Osteoblast (primary cell): Measurements from ENCODE around the genes XNDC1N and ARAP1.

- CAGE, long polyA plus RNA = no peak
- RRBS = no CpG with 5 or more reads among the region's 7 CpGs
Measured at GRCh38 chr11:71903378-71903843, 25.0 kb downstream of the XNDC1N start.

GRCh38 chr11:71927863-71928839 lies at the start of gene XNDC1N:
Gene XNDC1N, minus strand, starts transcription at chr11:71928594.
- CAGE, long polyA plus RNA = no peak
- RRBS = no CpG with 5 or more reads among the region's 45 CpGs

DNA sequence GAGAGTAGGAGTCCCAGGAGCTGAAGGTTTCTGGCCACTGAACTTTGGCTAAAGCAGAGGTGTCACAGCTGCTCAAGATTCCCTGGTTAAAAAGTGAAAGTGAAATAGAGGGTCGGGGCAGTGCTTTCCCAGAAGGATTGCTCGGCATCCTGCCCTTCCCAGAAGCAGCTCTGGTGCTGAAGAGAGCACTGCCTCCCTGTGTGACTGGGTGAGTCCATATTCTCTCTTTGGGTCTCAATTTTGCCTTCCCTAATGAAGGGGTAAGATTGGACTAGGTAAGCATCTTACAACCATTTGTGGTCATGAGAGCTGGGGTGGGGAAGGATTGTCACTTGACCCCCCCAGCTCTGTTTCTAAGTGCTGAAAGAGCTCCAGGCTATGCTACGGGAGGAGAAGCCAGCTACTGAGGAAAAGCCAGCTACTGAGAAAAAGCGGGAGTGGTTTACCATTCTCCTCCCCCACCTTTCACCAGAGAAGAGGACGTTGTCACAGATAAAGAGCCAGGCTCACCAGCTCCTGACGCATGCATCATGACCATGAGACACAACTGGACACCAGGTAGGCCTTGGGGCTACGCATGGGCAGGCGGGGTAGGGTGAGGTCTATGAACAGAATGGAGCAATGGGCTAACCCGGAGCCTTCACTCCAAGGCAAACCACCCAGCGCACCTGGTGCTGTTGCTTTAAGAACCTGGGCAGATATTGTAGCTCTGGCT lies 903 bp downstream of the IL18BP start:
- CAGE, long polyA plus RNA = no peak
- RRBS = no CpG with 5 or more reads among the region's 10 CpGs

GRCh38 chr11:72001852-72002786 lies 3.4 kb downstream of the IL18BP start:
- CAGE, long polyA plus RNA = no peak
- RRBS = no CpG with 5 or more reads among the region's 12 CpGs

DNA sequence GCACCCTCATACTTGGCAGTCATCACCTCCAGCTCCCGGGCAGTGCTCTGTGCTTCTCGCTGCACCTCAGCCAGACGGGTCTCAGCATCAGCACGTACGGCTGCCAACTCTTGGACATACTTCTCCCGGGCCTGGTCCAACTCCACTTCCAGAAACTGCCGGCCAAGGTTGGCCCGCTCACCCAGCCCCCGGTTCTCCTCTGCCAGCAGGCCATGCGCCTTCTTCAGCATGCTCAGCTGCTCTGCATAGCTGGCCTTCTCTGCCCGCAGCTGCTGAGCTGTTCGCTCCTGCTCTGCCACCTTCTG lies 14.2 kb downstream of the IL18BP start:
- CAGE, long polyA plus RNA = no peak
- RRBS = 72% methylated on average over 5 of the region's 12 CpGs

DNA sequence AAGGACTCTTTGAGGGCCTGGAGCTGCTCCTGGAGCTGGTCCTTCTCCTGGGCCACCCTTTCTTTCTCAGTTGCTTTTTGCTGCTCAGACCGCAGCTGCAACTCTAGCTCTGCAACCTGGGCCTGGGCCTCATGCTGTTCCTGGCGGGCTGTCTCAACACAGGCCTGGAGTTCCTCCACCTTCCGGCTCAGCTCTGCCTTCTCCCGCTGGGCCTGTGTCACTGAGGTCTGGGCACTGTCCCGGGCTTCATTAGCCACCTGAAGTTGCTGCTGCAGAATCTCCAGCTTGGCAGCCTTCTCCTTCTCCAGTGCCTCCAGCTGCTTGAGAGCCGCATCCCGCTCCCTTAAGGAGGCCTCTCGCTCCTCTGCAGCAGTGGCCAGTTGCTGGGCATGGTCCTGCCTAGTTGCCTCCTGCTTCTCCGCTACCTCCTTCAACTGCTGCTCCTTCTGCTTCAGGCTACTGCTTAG lies 16.7 kb downstream of the IL18BP start:
- CAGE, long polyA plus RNA = no peak
- RRBS = 85% methylated on average over 3 of the region's 9 CpGs

GRCh38 chr11:72083007-72084080 lies 2.7 kb downstream of the LRRC51 start:
- CAGE, long polyA plus RNA = no peak
- RRBS = no CpG with 5 or more reads among the region's 11 CpGs

- CAGE, long polyA plus RNA = no peak
- RRBS = no CpG with 5 or more reads among the region's 6 CpGs
Measured at GRCh38 chr11:72162817-72163188, 27.3 kb downstream of the FOLR3 start.

DNA sequence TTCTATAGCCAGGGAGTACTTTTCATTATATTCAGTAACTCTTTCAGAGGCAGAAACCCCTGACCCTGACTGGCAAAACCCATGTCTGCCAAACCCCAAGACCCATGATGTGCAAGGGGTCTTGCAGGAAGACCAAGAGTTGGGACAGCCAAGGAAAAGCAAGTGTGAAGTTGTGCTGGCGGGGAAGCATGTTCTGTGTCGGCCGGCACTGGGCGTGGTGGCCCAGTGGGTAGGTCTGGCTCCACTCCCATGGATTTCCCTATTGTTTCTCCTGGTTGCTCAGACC lies 17.8 kb upstream of the FOLR1 start:
- CAGE, long polyA plus RNA = no peak
- RRBS = no CpG with 5 or more reads among the region's 4 CpGs

DNA sequence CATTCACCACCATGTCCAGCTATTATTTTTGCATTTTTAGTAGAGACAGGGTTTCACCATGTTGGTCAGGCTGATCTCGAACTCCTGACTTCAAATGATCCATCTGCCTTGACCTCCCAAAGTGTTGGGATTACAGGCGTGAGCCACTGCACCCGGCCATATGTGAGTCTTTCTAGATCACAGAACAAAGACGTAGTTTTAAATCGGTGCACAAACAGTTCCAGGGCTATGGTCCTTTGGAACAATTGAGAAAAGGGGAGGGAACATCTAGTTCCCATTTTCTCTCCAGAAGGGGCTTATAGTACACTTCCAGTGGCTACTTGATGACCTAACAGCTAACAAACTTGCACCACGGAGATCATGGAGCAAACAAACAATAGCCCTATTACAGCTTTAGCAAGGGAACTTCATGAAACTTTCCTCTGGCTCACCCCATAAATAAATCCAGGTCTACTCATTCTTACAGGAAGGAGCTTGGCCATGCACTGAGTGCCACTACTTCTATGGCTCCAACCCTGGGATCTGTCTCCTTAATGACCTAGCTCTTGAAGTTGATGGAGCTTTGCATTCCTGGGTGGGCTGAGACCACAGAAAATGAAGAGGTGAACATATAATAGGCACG lies 8.4 kb upstream of the FOLR2 start:
- CAGE, long polyA plus RNA = no peak
- RRBS = no CpG with 5 or more reads among the region's 7 CpGs

DNA sequence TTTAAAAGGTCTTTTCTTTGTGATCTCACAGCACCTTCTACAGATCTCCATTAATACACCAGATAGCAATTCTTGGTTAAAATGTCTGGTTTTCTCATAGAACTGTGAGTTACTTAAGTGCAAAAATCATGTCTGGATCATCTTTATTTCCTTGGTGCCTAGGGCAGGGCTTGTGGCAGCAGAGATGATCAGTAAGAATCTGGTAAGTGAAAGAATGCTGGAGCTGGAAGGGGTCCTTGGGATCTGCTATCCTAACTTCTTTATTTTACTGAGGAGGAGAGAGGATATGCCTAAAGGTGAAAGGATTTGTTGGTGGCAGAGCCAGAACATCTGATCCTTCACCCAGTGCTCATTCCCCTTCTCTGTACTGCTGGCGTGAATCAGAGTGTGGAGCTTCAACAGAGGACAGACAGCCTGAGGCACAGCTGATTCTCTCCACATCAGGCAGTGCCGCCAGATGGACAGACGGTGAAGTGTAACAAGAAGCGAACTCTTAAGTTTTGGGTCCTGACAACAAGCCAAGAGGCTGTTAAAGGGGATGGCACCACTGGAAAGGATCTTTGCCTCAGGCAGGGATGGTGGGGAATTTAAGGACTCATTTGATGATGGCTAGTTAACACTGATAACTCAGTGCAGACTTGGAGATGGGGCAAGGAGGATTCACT lies 81.6 kb downstream of the CLPB start:
- CAGE, long polyA plus RNA = no peak
- RRBS = no CpG with 5 or more reads among the region's 4 CpGs

DNA sequence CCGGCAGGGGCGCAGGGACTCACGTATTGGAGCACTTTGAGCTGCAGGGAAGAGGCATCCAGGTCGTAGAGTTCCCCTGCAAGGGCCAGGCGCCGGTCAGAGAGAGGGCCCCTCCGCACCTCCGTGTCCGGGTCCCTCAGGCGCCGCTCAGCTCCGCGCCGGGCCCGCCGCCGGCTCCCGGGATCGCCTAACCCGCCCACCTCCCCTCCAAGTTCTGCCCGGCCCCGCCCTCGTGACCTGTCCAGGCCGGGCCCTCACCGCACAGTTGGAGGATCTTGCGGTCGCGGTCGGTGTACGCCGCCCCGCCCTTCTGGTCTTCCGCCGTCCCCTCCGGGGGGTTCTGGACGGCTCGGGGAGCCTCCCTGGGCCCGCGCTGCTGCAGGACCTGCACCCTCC lies 84.1 kb downstream of the PDE2A start:
- CAGE, long polyA plus RNA = no peak
- RRBS = 3% methylated on average over 14 of the region's 39 CpGs

GRCh38 chr11:72613865-72614579 lies 60.2 kb downstream of the PDE2A start:
- CAGE, long polyA plus RNA = no peak
- RRBS = no CpG with 5 or more reads among the region's 12 CpGs

DNA sequence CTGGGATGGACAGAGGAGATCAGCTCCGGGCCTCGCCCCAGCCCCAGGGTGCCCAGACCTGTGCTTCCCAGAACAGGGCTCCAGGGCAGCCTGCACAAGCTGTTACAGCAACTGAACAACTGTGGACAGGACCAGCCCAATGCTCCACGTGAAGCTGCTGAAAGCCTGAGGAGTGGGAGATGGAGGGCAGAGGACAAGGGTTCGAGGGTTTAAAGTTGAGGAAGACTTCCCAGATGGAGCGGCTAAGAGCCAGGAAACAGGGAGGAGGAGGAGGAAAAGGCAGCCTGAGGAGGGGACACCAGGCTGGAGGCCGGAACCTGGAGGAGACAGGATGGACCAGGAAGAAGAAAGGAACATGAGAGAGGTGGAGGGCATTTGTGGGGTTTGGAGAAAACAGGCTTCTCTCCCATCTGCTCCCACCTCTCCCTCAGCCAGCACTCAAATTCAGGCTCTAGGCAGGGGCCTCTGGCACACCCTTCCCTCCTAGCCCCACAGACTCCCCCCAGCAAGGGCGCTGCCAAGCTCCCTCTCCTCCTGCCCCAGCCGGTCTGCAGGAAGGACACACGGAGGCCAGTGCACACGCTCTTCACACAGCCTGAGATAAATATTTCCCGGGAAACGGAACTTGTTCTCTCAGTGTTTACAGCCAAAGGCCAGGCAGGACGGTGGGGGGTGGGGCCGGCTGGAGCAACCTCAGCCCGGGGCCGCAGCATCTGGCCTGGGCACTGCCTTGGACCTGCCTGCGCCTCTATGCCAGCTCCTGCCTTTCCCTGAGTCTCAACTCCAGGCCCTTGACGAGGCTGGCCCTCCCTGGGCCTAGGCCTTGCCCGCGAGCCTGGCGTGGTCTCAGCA lies 48.7 kb downstream of the PDE2A start:
- CAGE, long polyA plus RNA = no peak
- RRBS = 39% methylated on average over 8 of the region's 21 CpGs

DNA sequence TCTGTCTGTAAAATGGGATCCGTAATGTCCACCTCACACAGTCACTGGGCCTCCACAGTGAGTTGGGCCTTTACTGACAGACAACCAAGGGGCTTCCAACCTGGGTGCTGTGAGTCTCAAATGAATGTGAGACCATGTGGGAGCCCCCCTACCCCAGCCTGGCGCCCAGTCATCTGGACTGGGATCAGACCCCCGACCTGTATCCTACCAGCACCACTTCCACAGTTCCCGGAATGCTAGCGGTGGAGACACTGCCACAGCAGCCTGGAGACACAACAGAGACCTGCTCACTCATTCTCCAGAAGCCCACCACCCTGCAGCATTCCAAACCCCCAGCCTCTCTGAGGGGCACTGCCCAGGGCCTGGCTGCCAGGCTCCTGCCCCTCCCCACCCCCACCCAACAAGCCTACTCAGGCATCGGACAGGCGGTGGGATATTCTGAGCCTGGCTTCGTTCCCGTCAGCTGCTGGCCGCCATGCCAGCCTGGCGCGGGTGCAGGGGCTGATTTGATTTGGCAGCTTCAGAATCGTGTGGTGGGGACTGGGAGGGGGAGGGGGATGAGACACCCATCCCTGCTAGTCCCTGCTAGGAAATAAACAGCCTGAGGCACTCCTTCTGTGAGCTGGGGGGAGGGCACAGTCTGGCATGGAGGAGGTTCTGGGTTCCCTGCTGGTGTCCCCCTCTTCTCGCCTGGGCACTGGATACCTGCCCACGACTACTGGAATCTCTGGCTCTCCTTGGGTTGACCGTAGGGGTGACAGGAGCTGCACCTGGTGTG lies 42.5 kb downstream of the PDE2A start:
- CAGE, long polyA plus RNA = no peak
- RRBS = no CpG with 5 or more reads among the region's 16 CpGs

GRCh38 chr11:72700159-72700774 lies 26.0 kb upstream of the PDE2A start:
- CAGE, long polyA plus RNA = no peak
- RRBS = no CpG with 5 or more reads among the region's 5 CpGs

GRCh38 chr11:72701449-72702670 lies 27.6 kb upstream of the PDE2A start:
- CAGE, long polyA plus RNA = no peak
- RRBS = no CpG with 5 or more reads among the region's 22 CpGs

DNA sequence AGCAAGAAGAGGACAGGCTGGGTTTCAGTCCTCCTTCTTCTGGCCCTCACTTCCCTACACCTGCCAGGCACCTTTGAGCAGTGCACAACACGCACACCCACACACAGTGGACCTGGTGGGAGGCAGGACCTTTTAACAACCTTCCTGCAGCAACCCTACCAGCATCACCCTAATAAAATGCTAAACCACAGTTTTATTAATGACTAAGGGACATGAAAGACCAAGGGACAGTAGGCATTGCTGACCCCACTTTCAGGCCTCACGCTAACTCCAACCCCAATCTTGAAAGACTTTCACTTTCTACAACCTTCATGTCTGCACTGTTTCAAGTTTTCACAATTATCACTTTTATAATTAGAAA lies 12.1 kb downstream of the ARAP1 start:
- CAGE, long polyA plus RNA = no peak
- RRBS = no CpG with 5 or more reads among the region's 2 CpGs

DNA sequence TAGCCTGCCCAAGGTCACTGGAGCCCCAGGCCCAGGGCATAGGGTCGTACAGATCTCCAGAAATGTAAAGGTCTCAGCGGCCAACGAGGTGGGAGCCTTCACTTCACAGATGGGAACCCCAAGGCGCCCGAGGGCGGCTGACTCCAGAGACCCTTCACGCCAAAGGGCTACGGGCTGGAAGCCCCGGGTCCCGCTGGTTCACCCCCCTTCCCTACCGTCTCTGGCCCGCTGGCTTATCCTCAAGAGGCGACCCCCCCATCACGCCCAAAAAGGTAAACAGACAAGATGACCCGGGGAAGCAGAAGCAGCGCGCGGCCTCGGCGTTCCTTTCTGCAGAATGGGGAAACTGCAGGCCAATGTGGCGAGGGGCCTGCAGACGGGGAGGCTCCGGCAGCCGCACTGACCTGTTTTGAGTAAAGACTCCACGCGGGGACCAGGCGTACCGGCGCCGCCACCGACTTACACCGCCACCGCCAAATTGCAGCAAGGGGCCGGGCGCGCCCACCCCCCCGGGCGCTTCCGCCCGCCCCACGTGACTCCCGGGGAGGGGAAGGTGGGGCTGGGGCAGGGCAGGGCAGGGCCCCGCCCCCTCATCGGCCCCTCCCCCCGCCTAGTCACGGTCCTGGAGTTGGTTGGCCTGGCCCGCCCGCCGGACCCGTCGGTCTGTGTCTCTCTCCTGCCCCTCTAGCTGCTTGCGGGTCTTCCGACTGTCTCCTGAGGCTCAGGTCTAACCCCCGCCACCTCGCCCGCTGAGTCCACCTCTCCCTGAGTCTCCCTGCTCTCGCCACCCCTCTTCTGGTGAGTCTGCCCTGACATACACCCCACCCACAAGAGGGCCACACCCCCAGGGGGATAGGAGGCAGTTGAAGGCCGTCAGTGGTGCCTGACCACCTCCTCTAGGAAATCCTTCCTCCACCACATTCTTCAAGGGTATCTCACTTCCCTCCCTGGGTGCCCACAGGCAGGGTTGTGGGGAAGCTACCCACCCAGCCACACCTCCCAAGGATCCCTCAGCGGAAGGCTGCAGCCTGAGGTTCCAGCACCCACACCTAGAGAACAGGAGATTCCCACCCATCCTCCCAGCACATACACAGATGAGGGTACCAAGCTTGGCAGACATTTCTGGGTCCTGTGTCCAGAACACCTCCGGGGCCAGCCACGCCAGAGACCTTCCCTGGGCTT lies at the start of gene ARAP1:
ARAP1 (minus strand) TSS at position 485 of the 1,182 bp plus-strand sequence.
- CAGE, long polyA plus RNA = start-site peak on the minus strand centred at position 483 of the sequence, 29 bp wide, 28 and 42 reads in 2 replicates
- RRBS = 4% methylated on average over 29 of the region's 61 CpGs

GRCh38 chr11:72754314-72755450 lies 2.5 kb upstream of the ARAP1 start:
- CAGE, long polyA plus RNA = no peak
- RRBS = 77% methylated on average over 17 of the region's 59 CpGs